ENCODE measurements around a stretch of chr17.

DNA sequence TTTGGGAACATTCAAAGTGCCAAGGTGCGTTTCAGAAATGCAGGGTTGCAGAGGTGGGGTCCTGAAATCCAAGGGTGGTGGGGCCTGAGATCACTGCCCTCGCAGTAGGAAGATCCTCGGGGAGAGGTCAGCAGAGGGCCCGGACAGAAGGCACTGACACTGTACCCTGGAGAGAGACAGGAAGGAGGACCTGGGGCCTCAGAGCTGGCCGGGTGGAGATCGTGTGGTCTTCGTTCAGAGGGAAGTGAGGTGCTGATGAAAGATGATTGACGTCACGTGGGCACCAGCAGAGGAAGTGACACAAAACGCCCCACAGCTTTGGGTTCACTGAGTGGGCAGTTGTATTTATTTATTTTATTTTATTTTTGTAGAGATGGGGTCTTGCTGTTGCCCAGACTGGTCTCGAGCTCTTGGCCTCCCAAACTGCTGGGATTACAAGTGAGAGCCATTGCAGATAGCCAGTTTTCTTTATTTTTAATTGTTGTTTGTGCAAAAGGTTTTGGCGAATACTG lies 2.5 kb upstream of the B3GNTL1 start:
- RAMPAGE, long total RNA: no peak
- RRBS: 85% methylated on average over 2 of the region's 12 CpGs
PRO-cap:
- standard: no peak
- CoPRO, capped RNA only, 2 experiments: no peak in any of the 2 experiments
- CoPRO, capped and uncapped RNA, 2 experiments: no peak in any of the 2 experiments
- CoPRO, uncapped RNA only, 2 experiments: no peak in any of the 2 experiments
CAGE:
- cytosol, long polyA plus RNA: no peak
- long polyA plus RNA: no peak
- nucleolus, long total RNA: no peak
- nucleus, long polyA plus RNA: no peak

DNA sequence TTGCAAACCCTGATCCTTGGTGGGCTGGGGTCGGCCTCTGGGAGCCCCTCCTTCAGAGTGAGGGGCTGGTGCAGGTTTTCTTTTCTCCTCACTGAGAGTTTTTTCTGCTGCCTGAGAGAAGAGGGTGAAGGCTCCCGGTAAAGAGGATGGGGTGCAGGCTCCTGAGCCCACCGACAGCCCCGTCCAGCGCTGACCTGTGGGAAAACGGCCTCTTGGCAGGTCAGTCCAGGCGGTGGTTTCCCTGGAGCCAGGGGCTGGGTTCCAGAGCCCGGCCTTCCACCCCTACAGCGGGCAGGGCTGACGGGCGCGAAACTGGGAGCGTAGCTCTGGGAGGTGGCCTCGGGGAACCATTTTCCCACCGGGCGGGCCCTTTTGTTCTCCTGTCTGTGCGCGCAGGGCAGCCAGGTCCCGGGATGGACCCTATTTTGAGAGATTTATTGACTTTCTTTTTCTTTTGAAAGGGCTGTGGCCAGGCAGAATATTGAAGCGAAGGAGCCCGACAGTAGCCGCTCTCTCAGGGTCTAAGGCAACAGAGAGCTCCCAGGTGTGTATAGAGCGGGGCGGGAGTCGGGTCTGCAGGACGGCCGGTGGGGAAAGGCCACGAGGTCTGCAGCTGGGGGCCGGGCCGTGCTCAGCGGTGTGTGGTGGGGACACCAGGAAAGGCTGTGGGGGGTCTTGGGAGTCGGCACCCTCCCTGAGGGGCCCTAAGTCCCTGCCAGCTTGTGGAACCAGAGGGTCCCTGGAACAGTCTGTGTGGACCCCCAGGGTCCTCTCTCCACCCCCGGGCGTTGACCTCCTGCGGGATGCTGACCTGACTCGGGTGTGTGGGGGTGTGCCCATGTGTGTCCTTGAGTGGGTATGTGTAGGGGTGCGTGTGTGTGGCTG lies 32.3 kb downstream of the METRNL start:
- RAMPAGE, long total RNA: no peak
- RRBS: 52% methylated on average over 9 of the region's 37 CpGs
PRO-cap:
- standard: no peak
- CoPRO, capped RNA only, 2 experiments: no peak in any of the 2 experiments
- CoPRO, capped and uncapped RNA, 2 experiments: no peak in any of the 2 experiments
- CoPRO, uncapped RNA only, 2 experiments: no peak in any of the 2 experiments
CAGE:
- cytosol, long polyA plus RNA: no peak
- long polyA plus RNA: no peak
- nucleolus, long total RNA: no peak
- nucleus, long polyA plus RNA: no peak

GRCh38 chr17:83127856-83128055 lies 48.3 kb downstream of the METRNL start:
- RAMPAGE, long total RNA: no peak
- RRBS: no CpG with 5 or more reads among the region's 3 CpGs
PRO-cap:
- standard: no peak
- CoPRO, capped RNA only, 2 experiments: no peak in any of the 2 experiments
- CoPRO, capped and uncapped RNA, 2 experiments: no peak in any of the 2 experiments
- CoPRO, uncapped RNA only, 2 experiments: no peak in any of the 2 experiments
CAGE:
- cytosol, long polyA plus RNA: no peak
- long polyA plus RNA: no peak
- nucleolus, long total RNA: no peak
- nucleus, long polyA plus RNA: no peak

DNA sequence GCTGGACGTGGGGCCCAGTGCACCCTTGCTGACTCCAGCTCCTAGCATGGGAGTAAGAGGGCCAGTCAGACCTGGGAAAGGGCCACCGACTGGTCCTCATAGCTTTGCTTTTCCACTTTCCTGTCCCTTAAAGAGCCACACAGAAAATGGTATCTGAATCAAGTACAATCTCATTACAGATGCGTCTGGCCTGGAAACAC lies 69.4 kb downstream of the METRNL start:
- RAMPAGE, long total RNA: no peak
- RRBS: no CpG with 5 or more reads among the region's 3 CpGs
PRO-cap:
- standard: no peak
- CoPRO, capped RNA only, 2 experiments: no peak in any of the 2 experiments
- CoPRO, capped and uncapped RNA, 2 experiments: no peak in any of the 2 experiments
- CoPRO, uncapped RNA only, 2 experiments: no peak in any of the 2 experiments
CAGE:
- cytosol, long polyA plus RNA: no peak
- long polyA plus RNA: no peak
- nucleolus, long total RNA: no peak
- nucleus, long polyA plus RNA: no peak

DNA sequence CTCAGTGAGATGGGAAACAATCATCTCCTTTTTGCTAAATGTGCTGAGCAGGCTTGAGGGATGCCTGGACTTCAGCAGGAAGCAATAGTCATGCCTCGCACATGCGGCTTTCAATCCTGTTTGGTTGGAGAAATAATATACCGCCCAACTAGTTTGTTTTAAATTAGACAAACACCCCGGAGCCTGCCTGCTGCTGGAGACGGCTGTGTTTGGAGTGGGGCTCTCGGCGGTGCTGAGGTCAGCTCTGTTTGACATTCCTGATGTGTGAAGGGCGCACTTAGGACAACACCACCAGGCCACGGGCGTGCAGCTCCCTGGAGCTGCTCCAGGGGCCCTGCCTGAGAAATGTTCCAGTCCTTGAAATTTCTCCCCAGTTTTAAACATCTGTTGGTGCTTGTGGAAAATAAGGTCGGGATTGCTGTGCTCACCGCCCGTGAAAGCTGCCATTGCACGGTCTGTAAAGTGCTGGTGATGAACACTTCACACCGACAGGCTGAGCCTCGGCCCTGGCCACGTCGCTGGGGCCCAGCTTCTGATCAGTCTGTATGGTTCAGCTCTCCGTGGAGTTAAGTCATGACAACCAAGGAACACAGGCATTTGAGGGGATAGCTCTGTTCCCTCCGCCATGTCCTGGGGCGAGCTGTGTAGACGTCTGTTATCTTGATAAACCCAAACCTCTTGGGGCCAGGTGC lies 110.4 kb downstream of the METRNL start:
- RAMPAGE, long total RNA: no peak
- RRBS: no CpG with 5 or more reads among the region's 22 CpGs
PRO-cap:
- standard: no peak
- CoPRO, capped RNA only, 2 experiments: no peak in any of the 2 experiments
- CoPRO, capped and uncapped RNA, 2 experiments: no peak in any of the 2 experiments
- CoPRO, uncapped RNA only, 2 experiments: no peak in any of the 2 experiments
CAGE:
- cytosol, long polyA plus RNA: no peak
- long polyA plus RNA: no peak
- nucleolus, long total RNA: no peak
- nucleus, long polyA plus RNA: no peak

DNA sequence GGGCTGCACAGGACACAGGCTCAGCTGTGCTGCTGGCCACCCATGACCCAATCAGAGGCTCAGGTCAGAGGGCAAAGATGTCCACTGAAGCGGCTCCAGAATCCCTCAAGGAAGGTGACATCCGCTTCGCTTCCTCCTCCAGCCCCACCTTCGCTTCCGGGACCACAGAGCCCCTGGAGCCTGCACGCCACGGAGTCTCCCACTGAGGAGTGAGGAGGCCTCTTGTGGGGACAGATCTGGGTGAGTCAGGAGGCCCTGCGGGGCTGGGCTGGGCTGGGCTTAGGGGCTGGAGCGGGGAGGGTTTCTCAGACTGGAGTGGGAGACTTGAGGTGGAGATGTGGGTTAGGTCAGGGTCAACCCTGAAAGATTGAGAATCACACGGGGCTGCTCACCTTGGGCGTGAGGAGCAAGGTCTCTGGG lies 115.6 kb downstream of the METRNL start:
- RAMPAGE, long total RNA: no peak
- RRBS: no CpG with 5 or more reads among the region's 11 CpGs
PRO-cap:
- standard: no peak
- CoPRO, capped RNA only, 2 experiments: no peak in any of the 2 experiments
- CoPRO, capped and uncapped RNA, 2 experiments: no peak in any of the 2 experiments
- CoPRO, uncapped RNA only, 2 experiments: no peak in any of the 2 experiments
CAGE:
- cytosol, long polyA plus RNA: no peak
- long polyA plus RNA: no peak
- nucleolus, long total RNA: no peak
- nucleus, long polyA plus RNA: no peak

DNA sequence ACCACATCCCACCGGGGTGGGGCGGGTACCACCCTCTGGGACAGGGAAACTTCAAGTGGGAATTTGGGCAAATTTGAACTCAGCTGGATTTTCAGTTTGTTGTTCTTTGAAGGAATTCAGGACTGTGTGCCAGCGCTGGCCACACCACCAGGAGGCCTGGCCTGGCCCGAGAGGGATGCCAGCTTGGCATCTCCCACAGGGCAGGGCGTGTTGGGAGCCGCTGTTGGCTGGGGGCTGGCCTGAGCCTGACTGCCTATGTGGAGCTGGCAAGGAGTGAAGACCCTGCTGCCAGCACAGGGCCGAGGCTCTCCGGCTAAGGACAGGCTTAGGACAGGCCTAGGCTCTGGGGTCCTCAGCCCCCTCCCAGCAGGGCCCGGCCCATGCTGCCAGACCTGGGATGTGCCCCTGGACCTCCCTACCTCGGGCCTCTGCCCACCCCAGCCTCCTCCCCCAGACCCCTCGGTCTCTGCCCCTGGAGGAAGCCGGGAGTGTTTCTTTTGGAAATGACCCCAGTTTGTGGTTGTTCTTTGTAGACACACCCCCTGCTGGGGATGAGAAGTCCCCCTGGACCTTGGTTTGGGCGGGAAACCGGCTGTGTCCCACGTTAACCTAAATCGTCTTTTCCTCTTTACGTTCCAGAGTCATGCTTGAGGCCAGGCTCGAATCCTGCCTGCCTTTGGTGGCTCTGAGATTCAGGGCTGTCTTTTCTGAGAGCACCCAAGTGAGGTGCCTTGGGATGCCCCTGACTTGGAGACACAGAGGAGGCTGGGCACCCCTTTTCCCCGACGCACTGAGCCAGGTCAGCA lies 116.4 kb downstream of the METRNL start:
- RAMPAGE, long total RNA: no peak
- RRBS: 54% methylated on average over 3 of the region's 20 CpGs
PRO-cap:
- standard: no peak
- CoPRO, capped RNA only, 2 experiments: no peak in any of the 2 experiments
- CoPRO, capped and uncapped RNA, 2 experiments: no peak in any of the 2 experiments
- CoPRO, uncapped RNA only, 2 experiments: no peak in any of the 2 experiments
CAGE:
- cytosol, long polyA plus RNA: no peak
- long polyA plus RNA: no peak
- nucleolus, long total RNA: no peak
- nucleus, long polyA plus RNA: no peak

All from K562 (cell line).